Peritoneum (tissue), 1 donor: Measurements from ENCODE around the genes CNTN1 and NELL2.

- PRO-cap = no peak
Observed at GRCh38 chr12:39341647-39342312, 101.1 kb downstream of the KIF21A start.

DNA sequence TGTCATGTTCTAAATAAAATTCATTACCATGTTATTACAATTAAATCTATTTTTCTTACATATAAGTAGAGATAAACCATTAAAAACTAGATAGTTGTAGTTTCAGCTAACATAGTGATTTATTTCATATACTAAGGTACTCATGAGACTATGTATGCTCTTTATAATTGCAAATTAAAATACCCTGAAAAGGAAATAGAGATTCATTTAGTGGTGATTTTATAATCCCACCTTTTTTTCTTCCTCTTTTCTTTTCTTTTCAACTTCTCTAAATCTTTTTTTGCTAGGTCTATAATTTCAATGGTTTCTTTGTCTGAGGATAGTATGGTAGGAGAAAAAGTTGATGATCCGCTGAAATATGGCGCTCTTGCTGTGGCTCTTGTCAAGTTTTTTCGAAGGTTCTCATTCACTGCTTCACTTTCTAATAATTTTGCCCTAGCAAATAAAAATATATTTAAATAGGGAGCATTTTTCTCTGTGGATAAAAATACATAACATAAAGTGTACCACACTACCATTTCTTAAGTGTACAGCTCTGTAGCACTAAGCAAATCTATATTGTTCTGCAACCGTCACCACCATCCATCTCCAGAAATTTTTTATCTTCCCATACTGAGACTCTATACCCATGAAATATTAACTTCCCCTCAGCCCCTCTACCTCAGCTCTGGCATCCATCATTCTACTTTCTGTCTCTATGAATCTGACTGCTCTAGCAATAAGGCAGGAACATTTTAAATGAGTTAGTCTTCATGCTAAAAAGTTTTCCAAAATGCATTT lies 91.2 kb downstream of the KIF21A start:
- PRO-cap = no peak

DNA sequence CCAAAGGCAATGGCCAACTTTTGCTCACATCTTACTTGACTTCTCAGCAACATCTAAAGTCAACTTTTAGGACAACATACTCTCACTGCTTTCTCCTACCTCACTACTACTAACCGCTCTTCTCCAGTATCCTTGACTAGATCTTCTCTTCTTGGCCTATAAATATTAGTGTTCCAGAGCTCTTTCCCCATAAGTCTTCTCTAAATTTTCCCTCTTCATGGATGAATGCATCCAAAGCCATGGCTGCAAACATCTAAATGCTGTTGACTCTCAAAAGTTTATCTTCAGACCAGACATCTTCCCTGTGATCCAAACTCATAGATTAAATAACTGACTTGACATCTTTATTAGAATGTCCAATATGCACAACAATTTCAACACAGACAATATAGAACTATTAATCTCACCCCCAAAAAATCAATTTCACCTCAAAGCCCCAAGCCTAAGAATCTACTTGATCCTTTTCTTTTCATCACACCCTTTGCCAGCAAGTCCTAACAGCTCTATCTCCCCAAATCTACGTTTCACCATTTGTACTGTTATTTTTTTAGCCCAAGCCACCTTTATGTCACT lies 18.6 kb downstream of the KIF21A start:
- PRO-cap = no peak

- PRO-cap = no peak
Observed at GRCh38 chr12:39853566-39853878, 227.5 kb downstream of the C12orf40 start.

- PRO-cap = no peak
Observed at GRCh38 chr12:40002767-40003125, 103.1 kb downstream of the SLC2A13 start.

DNA sequence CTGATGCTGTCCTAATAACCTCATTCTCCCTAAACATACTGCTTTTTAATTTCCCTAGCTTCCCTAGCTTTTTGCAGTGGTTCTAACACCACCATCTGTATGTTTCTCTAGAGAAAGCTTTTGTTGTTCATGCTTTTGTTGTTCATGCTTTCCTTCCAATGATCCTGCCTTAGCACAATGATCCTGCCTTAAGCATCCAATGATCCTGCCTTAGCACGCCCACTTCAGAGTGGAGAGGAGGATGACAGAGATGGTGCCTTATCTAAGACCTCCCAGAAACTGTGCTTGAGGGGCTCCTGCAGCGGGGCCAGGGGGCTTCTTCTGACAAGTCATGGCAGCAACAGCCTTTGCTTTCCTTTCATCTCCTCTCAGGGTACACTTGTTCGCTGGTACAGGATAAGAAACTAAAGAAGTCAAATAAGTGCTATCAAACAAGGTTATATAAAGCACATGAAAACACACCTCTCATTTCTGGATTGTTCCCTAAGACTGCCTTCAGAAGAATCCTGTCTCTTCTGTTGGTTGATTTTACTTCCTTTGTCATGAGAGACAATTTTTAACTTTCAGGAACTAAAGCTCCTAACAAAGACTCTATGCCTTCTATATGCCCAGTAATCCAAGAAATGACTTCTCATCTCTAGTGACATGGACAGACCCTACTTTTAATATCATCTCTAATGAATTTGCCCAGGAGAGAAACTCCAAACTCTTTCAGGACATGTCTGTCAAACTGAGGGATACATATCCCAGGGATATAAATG lies 82.6 kb downstream of the SLC2A13 start:
- PRO-cap = no peak

- PRO-cap = no peak
Observed at GRCh38 chr12:40156389-40156798, 50.5 kb upstream of the SLC2A13 start.

DNA sequence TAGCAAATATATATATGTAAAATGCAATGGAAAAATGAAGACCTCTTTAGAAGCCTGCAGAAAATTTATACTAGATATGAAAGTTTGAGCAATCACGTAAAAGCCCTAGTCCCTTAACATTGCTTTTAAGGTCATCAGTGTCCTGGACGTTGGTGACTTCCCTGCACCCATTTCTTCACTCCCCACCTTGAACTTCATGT lies 15.8 kb upstream of the LRRK2 start:
- PRO-cap = no peak

- PRO-cap = no peak
Observed at GRCh38 chr12:40293000-40293420, 68.2 kb downstream of the LRRK2 start.

DNA sequence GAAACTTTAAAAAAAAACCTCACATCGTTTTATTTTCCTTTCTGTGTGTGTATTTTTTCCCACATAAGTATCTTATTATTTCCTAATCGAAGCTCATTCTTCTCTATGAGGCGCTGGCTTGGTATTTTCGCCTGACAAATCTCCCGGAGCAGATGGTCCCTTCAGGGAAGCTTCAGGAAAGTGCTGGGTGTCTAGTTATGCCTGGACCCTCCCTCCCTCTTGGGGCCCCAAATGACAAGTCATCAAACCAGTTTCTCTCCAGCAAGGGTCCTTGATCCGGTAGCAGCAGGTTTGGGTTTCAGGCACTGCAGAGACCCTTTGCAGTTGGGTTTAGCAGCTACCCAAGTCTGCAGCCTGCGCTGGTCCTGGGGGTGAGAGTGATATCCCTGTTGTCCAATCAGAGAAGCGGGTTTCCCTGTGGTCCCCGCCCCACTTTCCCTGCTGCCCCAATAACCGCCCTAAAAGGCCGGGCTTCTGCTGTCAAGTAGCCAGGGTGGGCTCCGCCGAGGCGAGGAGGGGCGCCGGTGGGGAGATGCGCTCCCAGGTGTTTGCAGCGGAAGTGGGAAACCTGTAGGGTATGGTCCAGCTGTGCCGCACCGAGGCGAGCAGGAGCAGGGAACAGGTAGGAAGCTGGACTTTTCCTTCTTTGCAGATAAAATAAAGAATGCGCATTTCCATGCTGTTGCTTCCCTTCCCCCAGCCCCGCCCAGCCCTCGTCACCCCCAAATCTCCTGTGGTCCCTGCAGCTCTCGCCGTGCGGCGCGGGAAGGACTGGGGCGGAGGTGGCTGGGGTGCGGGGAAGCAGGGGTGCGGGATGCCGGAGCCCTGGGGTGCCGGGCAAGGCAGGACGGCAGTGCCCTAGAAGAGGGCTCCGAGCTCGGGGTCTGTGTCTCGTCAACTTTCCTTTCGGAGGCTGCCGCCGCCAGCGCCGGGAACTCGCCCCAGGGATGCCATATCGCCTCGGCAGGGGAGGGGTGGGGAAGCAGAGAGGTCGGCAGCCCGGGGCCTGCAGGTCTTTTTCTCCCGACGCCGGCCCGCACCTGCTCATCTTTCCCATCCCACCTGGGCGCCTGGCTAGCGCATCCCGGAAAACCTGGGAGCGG lies at the start of gene CNTN1:
Gene CNTN1, plus strand, starts transcription at position 469 of the 1,103 bp plus-strand sequence.
- PRO-cap = no peak

GRCh38 chr12:41217592-41218127 lies 29.5 kb downstream of the PDZRN4 start:
- PRO-cap = no peak

GRCh38 chr12:42168994-42169483 lies 24.4 kb upstream of the GXYLT1 start:
- PRO-cap = no peak

- PRO-cap = no peak
Observed at GRCh38 chr12:42238634-42238983, 561 bp upstream of the YAF2 start.

DNA sequence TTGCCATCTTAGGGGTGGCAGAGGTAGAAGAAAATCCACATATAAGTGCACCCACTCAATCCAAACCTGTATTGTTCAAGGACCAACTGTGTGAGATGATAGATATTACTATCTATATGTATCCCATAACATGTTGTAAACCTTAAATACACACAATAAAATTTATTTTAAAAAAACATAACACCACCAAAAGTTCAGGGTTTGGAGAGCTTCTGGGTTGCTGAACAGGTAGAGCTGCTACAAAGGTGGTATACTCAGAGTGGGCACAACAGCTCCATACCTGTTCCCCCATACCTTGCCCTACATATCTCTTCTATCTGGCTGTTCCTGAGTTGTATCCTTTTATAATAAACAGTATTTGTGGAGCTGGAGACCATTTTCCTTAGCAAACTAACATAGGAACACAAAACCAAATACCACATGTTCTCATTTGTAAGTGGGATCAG lies 107.8 kb downstream of the PPHLN1 start:
- PRO-cap = no peak

- PRO-cap = no peak
Observed at GRCh38 chr12:42652469-42652877, 62.9 kb upstream of the PRICKLE1 start.

DNA sequence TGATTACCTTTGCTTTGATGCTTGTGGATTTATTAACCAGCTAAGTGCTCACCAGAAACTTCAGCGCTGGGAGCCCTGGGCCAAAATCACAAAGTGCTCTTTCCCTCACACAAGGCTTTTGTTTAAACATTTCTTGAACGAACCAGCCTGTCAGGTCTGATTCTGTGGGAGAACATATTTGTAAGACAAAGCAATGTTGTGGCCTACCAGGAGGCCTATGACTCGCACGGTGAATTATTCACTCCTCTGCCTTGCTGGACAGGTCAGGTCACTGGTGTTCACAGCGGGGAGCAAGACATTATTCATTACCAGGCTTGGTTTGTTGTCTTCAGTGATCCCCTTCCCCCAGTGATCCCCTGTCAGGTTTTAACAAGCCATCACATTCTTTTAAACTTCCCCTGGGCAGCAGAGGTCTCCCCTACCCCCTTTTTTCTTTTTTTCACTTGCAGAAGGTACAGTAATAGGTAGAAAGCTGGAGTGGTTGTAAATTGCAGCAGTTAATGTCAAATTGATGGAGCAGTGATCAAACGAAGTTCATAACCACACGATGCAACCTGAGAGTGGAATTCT lies 167.5 kb upstream of the PRICKLE1 start:
- PRO-cap = no peak

DNA sequence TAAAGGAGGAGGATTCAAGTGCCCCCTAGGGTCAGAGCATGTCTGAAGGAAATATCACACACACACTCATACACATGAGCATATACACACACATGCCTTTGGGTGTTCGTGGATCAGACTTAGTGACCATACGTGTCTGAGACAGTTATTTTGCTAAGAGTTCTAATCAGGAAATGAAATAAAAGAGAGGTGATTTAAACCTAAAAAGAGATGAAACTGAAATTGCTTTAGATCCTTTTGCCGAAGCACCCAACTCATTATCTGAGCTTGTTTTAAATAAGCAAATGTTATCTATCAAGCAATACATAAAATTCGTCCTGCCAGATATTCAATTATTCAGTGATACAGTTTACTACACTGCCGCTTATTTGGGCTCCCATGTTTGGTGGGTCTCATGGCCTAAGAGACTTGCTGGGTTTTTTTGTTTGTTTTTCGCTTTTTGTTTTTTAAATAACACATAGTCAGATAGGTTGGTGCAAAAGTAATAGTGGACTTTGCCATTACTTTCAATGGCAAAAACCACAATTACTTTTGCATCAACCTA lies 260.9 kb downstream of the ADAMTS20 start:
- PRO-cap = no peak

- PRO-cap = no peak
Observed at GRCh38 chr12:44875921-44876648, at the start of gene NELL2. NELL2 (minus strand) TSS chr12:44876315.

- PRO-cap = no peak
Observed at GRCh38 chr12:44876649-44877475, 747 bp upstream of the NELL2 start.

DNA sequence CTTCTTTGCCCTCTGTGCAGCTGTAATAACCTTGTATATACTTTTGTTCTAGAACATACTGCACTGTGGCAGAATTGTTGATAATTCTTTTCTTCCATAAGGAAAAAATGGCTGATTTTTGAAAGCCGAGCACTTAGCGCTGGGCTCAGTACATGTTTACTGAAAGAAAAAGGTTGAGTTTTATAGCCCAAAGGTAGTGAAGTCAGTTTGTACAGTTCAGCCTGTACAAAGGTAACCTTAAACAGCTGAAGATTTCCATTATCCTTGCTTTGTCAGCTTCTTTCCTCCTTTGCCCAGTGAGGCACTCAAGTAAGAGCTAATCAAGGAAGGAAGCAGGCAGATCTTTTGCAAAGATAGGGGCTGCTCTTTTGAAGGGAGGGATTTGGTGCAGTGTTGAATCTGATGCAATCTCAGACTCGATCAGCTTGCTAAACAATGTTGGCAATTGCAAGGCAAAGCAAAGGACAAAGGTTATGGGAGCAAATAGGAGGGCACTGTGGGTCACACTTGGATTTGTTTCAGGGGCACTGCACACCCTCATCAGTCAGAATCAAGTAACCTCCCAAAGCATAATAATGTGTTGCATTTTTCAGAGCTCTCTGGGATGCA lies 44.2 kb downstream of the ANO6 start:
- PRO-cap = no peak